ENCODE measurements around the gene BMPR1A.

GRCh38 chr10:80540077-80540943 is 2.6 kb downstream of the SH2D4B start:
- PRO-cap: no peak
- RAMPAGE, long total RNA: no peak

- PRO-cap: no peak
- RAMPAGE, long total RNA: no peak
Observed at GRCh38 chr10:84003269-84003532, 136.1 kb upstream of the GHITM start.

DNA sequence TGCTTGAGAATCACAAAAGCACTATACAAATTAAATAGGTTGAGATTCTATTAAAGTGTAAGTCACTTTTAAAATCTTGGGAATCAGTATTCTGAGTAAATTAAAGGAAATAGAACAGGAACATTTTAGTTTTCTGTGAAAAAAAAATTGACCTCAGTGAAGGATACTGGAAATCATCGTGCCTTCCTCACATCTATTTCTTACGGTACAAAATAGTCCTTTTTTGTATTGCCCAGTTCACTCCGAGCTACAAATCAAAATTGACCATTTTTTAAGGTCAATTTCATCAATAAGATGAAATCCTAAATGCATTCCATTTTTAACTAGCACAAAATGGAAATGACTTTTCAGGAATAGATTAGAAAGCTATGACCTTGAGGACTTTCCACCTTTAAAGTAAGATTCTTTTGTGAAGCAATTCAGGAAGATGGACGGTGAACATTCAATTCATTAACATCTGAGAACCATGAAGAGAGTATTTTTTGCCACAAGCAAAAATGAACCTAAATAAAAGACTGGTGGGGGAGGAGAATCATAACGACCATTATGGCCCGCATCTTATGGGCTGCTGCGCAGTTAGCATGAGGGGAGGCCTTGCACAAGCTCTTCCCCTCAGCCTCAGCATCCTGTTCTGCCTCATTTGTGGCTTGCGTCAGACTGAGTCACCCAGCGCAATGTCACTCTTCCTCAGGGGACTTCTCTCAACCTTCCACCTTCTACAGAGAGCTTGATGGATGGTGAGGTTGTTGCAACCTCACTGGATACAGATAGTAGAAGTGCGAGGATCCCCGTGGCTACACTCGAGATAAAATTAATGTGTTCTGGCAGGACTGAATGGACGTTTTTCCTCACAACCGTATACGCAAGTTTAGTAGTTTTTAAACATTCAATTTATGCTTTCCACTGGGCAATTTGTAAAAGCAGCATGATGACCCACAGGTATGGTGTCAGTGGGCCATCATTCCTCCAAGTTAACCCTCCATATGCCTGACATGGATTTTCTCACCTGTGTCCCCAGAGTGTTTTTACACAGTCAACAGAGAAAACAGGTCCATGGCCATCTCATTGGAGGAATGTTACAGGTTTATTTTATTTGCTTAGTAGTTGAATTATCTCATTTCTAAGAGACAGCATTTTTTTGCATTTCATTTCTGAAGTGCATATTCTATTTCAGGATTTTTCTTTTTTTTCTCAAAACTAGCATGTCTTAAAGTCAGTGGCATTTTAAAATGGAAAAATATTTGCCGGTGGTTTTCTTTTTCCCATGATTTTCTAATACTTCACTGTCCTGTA is 16.8 kb upstream of the GPR15LG start:
- PRO-cap: no peak
- RAMPAGE, long total RNA: no peak

DNA sequence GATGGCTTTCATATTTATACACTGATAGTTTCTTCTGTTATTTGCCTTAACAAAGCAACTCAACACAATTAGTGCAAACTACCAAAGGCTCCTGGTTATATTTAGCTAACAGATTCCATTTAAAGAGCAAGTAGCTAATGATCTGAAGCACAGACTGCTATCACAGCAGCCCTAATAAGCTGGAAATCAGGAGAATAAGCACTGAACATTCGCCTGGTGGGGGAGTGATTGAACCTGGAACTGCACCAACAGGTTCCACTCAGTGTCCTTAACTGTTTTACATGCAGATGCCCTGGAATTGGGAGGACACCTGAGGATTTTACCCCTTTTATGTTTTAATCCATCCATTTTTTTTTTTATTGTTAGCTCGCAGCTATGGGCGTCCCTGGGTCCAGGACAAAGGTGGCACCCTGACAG is 509.1 kb downstream of the CCSER2 start:
- PRO-cap: no peak
- RAMPAGE, long total RNA: no peak

GRCh38 chr10:85643675-85644225 is 722.8 kb downstream of the GRID1 start:
- PRO-cap: no peak
- RAMPAGE, long total RNA: no peak

DNA sequence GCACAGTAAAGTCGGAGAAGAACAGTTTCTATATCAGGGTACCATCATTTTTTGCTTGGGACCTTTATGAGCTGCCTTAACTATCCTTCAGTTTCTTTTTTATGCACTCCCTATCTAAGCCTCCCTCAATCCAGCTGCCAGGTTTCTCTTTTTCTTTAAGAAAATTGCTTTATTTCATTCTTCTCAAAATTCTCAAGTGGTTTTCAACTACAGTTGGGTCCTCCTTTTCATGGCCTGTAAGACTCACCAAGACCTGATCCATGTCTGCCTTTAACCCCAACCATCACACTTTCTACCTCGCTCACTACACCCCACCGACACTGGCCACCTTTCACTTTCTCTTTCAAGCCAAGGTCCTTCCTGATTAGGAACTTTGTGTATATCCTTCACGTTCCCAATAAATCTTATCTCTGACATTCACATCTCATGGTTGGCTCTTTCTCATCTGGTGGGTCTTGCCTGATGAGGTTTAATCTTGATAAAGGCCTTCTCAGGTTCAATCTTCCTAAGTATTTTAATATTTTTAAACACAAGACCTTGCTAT is 625.0 kb downstream of the GRID1 start:
- PRO-cap: no peak
- RAMPAGE, long total RNA: no peak

DNA sequence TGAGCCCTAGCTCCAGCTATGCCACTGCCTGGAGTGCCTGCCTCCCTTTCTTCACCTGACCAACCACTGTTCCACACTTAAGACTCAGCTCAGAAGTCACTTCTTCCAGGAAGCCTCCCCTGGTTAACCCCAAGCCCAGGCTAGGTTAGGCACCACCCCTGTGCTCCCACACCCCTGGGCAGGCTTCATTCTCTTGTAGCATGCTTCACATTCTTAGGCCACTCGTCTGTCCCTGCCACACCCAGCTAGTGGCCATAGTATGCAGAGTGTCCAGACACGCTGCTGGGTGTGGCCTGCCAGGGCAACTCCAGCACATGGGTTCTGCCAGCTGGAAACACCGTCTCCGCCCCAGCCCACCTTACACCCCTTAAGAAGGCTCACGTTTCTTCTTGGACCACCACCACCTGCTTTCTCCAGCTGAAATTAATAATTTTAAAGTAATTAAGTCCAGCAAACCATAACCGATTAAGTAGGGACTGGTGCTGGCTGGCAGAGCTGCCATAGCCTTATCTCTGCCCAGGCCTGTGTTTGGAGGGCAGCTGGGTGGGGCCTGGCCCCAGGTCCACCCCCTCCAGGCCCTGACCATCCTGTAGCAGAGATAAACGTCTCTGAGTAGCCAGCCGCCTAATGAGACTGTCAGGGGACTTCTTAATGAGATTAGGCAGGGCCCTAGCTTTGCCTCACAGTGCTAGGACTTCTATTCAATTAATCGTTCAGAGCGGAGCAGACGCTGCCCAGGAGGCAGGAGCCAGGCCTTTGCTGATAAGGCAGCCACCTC is 20.5 kb downstream of the GRID1 start:
- PRO-cap: no peak
- RAMPAGE, long total RNA: no peak

DNA sequence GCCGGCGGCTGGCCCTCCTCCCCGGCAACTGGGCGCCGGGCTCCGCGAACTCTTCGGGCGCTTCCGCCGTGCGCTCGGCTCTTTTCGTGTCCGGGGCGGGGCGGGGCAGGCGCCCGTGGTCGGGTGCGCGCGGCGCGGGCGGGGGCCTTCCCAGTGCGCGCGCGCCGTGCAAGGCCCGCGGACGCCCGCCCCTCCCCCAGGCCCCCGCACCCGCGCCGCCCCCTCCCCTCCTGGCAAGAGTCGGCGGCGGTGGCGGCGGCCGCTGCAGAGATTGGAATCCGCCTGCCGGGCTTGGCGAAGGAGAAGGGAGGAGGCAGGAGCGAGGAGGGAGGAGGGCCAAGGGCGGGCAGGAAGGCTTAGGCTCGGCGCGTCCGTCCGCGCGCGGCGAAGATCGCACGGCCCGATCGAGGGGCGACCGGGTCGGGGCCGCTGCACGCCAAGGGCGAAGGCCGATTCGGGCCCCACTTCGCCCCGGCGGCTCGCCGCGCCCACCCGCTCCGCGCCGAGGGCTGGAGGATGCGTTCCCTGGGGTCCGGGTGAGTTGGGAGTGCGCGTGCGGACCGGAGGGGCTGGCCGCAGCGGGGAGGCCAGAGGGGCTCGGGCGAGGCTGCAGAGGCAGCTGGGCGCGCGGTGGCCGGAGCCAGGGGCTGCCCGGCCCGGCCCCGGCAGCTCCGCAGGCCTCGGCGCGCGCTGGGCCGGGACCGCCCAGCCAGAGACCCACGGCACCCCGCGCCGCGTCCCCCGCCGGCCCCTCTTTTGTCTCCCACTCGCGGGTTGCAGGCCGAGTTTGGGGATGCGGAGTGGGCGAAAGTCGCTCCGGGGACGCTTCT is at the start of gene BMPR1A:
TSS of gene BMPR1A (plus strand) at position 236 of the 830 bp plus-strand sequence.
- PRO-cap: bidirectional peak, plus-strand start at position 265 of the sequence, minus-strand start at position 55 of the sequence
- RAMPAGE, long total RNA: no peak

DNA sequence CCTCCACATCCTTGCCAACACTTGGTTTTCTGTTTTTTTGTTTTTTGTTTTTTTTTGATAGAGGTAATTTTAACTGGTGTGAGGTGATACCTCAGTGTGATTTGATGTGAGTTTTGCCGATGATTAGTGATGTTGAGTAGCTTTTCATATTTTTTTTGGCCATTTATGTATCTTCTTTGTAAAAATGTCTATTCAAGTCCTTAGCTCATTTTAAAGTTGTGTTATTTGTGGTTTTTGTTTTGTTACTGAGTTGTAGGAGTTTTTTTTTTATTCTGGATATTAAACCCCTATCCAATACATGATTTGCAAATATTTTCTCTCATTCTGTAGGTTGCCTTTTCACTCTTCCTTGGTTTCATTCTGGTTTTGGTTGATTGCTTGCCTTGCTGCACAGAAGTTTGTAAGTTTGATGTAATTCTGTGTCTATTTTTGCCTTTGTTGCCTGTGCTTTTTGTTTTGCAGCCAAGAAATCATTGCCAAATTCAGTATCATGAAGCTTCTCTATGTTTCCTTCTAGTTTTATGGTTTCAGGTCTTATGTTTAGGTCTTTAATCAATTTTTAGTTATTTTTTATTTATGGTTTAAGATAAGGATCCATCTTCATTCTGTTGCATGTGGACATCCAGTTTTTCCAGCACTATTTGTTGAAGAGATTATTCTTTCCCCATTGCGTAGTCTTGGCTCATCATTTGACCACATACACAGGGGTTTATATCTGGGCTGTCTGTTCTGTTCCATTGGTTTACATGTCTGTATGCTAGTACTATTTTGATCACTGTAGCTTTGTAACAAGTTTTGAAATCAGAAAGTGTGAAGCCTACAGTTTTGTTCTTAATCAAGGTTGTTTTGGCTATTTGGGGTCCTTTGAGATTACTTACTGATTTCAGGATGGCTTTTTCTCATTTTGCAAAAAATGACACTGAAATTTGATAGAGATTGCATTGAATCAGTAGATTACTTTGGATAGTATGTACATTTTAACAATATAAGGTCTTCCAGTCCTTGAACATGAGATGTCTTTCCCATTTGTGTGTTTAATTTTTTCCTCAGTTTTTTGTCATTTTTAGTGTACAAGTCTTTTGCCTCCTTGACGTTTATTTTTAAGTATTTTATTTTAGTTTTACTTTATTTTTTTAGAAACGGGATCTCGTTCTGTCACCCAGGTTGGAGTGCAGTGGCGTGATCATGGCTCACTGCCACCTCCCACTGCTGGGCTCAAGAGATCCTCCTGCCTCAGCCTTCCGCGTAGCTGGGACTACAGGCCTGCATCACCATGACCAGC is 26.5 kb downstream of the BMPR1A start:
- PRO-cap: no peak
- RAMPAGE, long total RNA: no peak

- PRO-cap: no peak
- RAMPAGE, long total RNA: no peak
Observed at GRCh38 chr10:86841039-86841765, 84.8 kb downstream of the BMPR1A start.

DNA sequence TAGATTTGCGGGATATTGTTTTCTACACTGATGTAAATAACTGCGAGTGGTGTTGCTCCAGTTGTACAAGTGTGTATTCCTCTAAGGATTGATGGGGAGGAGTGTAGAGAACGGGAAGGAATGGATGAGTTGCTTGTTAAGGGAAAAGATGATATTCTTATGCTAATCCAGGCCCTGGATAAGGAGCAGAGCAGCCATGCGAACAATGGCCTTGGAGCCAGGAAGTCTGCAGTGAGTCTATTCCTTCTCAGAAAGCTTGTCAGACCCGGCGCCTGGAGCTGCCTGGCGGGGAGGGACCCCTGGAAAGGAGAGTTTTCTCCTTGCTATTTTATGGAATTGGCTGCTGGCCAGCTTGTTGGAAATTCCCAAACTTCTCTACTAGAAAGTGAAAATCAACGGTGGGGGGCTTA is 89.1 kb downstream of the MMRN2 start:
- PRO-cap: no peak
- RAMPAGE, long total RNA: no peak

DNA sequence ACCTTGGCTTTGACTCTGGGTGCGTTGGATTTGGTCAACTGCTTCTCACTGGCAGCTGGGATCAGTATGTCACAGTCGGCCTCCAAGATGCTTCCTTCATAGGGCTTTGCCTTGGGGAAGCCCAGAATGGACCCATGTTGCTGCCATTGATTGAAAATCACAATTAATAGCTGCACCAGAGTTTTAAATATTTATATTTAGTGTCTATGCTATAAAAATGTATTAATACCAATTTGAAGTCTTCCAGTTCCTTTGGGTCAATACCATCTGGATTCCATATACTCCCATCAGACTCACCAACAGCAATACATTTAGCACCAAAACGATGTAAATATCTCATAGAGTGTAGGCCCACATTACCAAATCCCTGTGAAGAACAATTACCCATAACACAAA is 34.0 kb downstream of the GLUD1 start:
- PRO-cap: no peak
- RAMPAGE, long total RNA: no peak

DNA sequence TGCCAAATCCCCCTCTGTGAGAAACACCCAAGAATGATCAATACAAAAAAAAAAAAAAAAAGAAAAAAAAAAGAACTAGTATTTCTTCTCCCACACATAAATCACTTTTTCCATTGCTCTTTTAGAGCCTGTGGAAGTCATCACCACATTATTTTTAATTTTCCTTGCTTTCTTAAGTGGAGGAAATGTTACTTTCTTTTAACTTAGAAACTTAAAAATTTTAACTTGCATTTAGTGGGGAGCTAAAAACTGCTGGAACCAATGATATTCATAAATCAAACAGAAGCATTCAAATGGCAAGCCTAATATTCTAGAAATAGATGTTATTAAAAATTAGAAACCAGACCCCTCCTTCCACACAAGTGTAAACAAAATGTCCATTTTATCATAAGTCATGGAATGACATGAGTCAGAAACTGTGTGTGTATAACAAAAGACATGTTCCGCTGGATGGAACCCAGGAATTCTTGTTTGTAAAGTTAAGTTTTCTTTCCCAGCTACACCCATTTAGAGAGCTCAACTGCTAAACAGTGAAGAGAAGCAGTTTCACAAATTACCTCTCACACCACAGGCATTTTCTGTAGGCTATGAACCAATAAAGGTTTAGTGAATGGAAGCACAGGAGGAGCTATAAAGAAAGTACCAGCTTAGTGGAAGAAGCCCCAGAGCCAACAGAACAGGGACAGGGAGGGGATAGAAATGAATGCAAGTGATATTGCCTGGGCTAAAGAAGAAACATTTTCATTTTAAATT is 12.6 kb downstream of the GLUD1 start:
- PRO-cap: no peak
- RAMPAGE, long total RNA: no peak

DNA sequence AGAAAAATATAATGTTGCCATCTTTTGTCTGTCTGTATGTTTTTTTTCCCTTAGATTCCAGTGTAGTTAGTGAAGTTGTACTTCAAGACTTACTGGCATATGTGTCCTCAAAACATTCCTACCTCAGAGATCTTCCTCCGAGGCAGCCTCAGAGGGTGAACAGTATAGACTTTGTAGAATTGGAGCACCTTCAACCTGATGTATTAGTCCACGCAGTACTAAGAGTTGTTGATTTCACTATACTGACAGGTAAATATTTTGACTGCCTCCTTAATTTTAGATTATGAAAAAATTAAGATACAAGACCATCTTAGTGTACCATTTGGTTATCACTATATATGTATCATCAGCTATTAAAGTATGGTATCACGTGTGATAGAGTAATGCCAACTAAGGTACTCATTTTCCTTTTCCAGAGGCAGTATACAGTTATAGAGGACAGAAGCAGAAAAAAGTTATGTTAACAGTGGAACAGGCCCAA is 54.8 kb upstream of the NUTM2A start:
- PRO-cap: no peak
- RAMPAGE, long total RNA: no peak

- PRO-cap: no peak
- RAMPAGE, long total RNA: no peak
Observed at GRCh38 chr10:87590909-87591448, 68.7 kb upstream of the PAPSS2 start.

DNA sequence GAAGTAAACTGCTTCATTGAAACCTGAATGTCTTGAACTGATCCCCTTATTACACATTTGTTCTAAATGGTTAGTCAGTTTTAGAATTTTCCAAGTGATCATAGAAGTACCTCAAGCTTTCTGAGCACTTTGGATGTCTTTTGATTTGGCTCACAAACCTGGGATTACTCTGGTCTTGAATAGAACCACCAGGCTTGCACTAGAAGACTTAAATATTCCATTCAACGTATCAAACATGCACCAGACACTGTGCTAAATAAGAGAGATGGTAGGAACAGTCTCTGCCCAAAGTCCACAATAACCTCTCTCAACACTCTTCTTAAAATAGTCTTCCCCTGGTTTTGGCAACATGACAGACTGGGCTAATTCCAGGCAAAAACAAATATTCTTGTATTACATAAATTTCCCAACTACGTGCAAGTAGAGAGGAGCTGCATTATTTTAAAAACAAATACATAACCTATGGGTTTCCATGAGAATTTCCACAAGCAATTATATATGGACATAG is 64.9 kb upstream of the PAPSS2 start:
- PRO-cap: no peak
- RAMPAGE, long total RNA: no peak

DNA sequence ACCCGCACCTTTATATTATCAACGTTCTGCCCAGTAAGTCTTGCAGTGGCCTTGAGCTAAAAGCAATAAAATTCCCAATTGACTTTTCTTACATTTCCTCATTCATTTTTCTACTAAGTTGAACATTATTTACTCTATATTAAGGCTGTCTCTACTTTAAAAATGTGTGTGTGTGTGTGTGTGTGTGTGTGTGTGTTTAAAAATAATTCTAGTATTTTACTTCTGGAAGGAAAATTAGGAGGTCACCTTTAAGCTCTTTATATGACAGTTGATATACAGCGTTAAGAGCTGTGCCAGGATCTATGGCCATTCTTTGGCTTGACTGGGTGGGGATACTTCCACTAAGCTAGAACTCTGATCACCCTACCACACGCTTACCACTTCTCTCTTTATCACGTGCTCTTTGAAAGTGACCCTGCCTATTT is 8.8 kb downstream of the PAPSS2 start:
- PRO-cap: no peak
- RAMPAGE, long total RNA: no peak

GRCh38 chr10:87701530-87702122 is 41.9 kb downstream of the PAPSS2 start:
- PRO-cap: no peak
- RAMPAGE, long total RNA: no peak

- PRO-cap: no peak
- RAMPAGE, long total RNA: no peak
Observed at GRCh38 chr10:87732914-87733445, 73.3 kb downstream of the PAPSS2 start.

GRCh38 chr10:87843007-87843605 is 20.2 kb downstream of the KLLN start:
- PRO-cap: no peak
- RAMPAGE, long total RNA: no peak

Measured in Karpas-422 (cell line).